Measurements from ENCODE around the genes ZRANB3 and KYNU.

DNA sequence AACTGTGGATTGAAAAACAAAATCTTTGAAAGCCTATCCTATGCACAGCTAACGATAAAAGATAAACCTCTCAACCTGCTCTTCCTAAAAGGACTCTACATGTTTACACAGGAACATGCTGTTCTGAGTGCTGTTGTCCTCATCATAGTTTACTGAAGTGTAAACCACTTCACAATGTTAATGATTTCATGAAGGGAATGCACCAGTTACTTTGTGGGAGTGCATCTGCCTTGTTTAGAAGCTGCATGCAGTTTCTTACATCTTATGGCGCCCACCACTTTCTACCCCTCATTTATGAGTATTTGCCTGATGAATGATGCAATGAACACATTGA is 1.3 kb downstream of the ACMSD start:
- PRO-cap: no peak

DNA sequence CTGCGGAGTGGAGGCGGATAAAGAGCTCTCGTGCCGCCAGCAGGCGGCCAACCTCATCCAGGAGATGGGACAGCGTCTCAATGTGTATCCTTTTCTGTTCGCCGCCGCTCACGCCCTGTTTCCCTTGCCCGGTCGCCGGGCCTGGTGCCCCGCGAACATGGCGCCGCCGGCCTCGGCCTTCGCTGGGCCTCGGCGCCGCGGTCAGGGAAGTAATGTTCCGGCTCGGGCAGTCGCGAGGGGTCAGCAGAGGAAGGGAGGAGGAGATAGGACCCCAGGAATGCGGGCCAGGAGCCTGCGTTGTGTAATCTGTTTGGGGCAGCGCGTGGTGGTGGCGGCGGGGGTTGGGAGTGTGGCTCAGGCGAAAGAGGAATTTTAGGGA is 296 bp downstream of the CCNT2 start:
- PRO-cap: no peak

GRCh38 chr2:134934023-134935012 is 15.7 kb downstream of the CCNT2 start:
- PRO-cap: no peak

GRCh38 chr2:135530367-135531337 is at the start of gene ZRANB3:
Gene ZRANB3 (minus strand): TSS chr2:135531218.
- PRO-cap: unidirectional peak, minus-strand start at chr2:135530568; unidirectional peak, minus-strand start at chr2:135530585; unidirectional peak, minus-strand start at chr2:135530702

DNA sequence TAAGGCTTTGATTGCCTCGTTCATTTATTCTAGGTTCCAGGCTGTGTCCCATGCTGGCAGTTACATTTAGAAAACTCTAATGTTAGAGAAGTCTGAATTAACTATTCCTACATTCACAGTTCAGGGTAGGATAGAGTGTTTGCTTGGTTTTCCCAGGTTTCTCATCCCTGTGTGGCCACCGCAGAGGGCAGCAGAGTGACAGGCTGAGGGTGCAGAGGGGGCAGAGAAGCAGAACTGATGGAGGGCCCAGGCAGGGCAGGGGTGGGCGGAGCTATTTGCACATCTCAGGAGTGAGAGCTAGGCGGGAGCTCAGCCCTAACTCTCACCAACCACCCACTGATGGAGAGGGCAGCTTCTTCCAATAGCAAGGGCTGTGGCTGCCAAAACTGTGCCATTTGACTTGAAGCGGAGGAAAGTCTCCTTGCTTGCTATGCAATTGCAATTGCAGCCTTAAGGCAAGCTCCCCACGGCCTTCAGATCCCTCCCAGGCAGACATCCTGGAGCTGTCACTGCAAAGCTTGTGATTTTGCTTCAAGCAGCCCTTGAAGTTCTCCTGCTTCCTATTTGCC is 11.9 kb upstream of the DARS1 start:
- PRO-cap: no peak

- PRO-cap: no peak
Observed at GRCh38 chr2:136214741-136215006, 96.7 kb upstream of the CXCR4 start.

DNA sequence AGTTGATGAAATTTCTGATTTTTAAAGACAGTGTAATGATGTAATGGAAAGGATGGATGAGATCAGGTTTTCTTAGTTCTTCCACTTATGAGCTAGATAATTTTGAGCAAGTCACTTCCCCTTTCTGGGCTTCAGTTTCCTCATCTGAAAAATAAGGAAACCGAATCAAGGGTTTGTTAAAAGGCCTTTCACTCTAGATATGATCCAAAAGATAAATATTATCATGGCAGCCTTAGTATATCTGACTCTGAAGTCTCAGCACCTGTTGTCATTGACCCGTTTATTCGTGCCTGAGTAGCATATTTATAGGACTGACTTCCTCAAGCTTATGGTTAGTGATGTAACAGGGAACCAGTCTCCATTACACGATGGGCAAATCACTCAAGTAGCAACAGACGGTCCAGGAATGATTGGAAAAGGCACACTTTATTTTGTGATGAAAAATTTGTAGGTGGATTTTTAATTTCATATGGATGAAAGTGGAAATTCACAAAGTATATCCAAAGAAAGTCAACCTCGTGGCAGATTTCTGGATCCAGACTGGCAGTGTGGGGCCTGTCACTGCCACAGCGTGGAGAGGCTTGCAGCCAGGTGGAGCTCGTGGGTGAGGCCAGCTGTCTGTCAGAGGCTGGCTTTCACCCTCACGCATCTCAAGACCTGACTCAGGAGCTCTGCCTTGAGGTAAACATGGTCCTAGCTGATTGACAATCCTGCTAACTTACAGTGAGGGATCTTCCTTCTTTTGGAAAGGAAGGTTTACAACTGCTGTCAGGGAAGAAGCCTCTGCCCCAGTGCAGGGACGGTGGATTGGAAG is 137.9 kb upstream of the CXCR4 start:
- PRO-cap: no peak

- PRO-cap: no peak
Observed at GRCh38 chr2:137975271-137975849, 11.1 kb downstream of the HNMT start.

DNA sequence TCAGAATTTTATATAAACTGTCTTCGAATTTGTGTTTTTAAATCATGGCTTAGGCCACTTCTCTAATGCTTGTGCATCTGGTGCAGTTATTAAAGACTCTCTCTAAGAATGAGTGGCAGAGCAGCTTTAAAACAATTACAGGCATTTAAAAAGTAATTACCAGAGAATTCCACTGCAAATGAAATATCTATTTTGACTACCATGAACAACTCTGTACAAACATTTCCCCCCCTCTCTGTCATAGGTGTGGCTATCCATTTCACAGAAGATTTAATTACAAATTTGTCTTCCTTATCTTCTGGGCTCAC is 1036.5 kb upstream of the NXPH2 start:
- PRO-cap: no peak

DNA sequence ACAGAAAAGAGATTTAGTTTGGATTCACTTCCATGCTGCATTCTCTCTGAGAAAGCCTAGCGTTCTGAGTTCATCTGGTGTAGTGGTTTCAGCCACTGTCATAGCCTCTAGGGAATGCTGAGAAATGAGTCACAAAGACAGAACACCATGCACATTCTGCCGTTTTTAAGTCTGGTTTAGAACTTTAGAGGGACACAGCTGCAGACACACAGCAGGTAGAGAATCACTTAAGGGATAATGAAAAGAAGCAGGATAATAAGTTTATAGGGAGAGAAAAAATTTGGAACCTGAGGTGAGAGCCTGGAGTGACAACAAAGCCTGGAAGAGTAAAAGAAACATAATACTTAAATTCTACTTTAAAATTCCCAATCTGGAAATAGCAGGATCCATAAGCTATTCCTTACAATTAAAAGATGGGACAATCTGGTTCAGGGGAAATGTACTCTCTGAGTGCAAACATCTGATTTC is 93.6 kb downstream of the LRP1B start:
- PRO-cap: no peak

DNA sequence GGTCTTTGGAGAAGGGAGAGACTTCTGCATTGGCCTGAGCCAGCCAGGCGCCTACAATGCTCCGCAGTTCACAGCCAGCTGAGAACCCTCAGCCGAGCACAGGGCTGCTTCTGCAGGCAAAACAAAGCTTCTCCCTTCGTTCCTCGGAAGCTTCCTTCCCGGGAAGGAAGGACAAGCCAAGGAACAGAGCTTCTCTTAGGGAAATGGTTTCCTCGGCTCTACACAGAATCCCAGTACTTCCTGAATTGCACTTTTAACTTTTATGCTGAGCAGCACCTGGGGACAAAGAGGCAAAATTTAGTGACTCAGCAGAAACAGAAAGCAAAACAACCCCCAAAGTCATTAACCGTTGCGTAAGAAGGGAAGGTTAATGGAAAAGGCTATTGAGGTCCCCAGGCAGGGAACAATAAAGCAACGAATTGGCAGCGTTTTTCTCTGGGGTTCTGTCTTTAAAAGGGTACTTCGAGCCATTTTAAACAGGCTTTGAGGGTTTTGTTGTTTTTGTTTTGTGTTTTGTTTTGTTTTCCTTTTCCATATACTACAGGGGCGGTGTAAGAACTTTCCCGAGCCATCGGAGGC is 524 bp upstream of the LRP1B start:
- PRO-cap: bidirectional peak, plus-strand start at position 66 of the sequence, minus-strand start outside the sequence

DNA sequence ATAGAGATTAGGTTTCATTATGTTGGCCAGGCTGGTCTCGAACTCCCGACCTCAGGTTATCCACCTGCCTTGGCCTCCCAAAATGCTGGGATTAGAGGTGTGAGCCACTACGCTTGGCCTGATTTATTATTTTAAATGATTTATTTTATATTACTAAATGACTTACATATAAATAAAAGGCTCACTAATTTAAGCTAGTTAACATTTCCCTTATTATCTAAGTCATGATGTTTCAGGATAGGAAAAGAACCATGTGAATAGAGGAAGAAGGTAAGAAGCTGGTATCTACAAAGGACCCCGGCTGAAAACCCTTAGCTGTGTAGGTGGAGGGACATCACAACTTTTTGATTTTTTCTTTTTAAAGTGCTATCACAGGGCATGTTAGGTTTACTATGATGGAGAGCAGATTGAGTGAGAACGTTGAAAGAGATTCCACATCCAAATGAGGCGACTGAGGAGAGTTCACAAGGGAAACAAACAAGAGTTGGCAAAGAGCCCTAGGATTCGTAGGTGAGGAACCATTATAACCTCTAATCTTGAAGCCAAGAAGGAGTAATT is 197.5 kb upstream of the LRP1B start:
- PRO-cap: no peak

DNA sequence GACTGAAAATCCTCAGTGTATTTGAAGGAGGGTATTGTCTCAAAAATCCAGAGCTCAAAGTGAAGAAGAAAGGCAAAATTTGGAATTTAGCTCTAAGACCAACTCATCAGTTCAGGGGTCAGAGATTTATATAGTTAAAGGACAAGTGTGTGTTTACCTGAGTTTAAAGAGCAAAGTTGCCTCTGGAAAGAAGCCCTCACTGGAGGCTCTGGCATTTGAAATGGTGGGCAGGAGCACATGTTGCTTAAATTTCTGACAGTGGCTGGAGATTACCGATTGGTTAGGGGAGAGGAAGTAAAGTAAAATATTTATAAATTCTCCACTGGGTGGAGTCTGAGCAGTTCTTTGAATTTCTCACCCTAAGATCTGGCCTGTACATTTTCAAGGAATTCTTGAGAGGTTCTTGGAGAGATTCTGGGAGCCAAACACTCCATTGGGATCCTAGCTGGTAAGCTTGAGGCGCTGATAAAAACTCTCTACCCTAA is at the start of gene KYNU:
Gene KYNU (plus strand): TSS at position 376 of the 485 bp plus-strand sequence.
- PRO-cap: no peak

DNA sequence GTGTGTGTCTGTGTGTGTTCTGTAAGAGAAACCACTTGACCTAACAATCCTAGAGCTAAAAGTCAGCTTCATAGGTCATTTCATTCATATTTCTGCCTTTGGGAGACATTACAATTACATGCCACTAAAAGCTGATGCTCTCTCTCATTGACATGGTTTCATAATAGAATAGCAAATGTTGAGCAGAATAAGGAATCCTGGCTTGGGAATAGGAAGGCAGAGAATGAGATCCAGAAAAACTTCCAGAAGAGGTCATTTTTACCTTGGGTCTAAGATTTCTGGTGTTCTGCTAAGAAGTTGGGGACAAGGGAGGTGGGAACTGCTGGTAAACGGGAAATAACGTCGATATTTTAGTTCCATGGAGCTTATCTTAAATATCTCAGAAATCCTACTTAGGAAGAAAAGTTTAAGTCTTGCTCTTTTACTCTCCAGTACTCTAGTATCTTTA is 96.5 kb upstream of the ARHGAP15 start:
- PRO-cap: no peak

DNA sequence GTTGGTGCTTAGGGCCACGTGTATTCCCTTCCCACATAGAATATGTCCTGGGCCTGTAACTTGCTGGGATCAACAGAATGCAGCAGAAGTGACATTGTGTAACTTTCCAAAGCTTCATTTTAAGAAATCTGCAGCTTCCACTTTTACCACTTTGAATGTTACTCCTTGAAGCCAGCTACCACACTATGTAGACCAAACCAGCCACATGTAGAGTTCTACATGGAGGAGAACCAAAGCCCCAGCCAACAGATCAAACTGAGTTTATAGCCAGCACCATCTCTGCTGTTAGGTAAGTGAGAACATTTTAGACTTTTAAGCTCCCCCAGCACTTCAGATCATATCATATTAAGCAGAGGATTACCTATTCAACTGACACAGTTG is 58.4 kb upstream of the ARHGAP15 start:
- PRO-cap: no peak

DNA sequence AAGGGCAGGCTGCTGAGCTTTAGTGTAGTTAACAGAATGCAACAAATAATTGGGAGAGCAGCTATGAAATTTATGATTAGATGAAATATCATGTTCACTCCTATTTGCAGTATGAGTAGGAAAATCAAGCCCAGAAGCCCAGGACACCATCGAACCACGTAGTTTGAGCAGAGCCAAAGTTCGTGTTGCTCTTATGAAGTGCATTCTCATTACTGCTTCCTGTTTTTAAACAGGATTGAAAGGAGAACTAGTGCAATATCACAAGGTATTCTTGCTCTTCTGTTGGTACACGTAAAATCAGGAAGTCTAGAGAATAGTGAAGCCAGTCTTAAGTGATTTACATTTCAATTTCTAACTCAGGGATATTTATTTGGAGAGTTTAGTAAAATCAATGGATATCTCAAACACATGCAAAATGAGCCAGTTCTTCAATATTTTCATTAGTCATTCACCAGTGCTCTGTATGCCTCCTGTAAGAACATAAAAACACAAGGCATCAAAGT is 21.1 kb downstream of the ARHGAP15 start:
- PRO-cap: unidirectional peak, minus-strand start at position 221 of the sequence

DNA sequence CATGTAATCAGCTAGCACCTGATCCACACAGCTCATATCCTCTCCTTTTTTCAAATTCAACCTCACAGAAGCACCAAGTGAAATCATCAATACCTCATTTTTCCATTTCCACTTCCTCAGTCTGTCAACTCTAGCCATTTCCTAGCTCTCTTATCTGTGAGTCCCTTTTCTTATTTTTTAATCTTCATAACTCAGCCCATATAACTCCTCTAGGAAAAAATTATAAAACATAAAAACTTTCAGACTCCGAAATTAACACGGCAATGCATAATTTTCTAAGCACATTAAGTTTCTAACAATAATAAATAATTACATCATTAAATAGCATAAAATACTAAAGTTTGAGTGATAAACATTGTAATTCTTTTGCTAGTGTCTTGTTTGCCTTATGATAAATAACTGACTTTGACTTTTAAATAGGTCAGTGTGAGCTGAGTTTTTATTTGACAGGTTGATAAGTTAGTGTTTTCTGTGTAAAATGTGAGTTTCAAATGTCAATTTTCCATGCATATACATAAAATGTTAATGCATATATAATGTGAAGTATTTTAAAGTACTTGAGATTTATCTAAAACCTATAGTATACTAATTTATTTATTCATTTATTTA is 215.0 kb downstream of the GTDC1 start:
- PRO-cap: no peak

- PRO-cap: no peak
Observed at GRCh38 chr2:144350075-144350911, 18.0 kb upstream of the GTDC1 start.

GRCh38 chr2:144389096-144390209 is 57.1 kb upstream of the GTDC1 start:
- PRO-cap: no peak

DNA sequence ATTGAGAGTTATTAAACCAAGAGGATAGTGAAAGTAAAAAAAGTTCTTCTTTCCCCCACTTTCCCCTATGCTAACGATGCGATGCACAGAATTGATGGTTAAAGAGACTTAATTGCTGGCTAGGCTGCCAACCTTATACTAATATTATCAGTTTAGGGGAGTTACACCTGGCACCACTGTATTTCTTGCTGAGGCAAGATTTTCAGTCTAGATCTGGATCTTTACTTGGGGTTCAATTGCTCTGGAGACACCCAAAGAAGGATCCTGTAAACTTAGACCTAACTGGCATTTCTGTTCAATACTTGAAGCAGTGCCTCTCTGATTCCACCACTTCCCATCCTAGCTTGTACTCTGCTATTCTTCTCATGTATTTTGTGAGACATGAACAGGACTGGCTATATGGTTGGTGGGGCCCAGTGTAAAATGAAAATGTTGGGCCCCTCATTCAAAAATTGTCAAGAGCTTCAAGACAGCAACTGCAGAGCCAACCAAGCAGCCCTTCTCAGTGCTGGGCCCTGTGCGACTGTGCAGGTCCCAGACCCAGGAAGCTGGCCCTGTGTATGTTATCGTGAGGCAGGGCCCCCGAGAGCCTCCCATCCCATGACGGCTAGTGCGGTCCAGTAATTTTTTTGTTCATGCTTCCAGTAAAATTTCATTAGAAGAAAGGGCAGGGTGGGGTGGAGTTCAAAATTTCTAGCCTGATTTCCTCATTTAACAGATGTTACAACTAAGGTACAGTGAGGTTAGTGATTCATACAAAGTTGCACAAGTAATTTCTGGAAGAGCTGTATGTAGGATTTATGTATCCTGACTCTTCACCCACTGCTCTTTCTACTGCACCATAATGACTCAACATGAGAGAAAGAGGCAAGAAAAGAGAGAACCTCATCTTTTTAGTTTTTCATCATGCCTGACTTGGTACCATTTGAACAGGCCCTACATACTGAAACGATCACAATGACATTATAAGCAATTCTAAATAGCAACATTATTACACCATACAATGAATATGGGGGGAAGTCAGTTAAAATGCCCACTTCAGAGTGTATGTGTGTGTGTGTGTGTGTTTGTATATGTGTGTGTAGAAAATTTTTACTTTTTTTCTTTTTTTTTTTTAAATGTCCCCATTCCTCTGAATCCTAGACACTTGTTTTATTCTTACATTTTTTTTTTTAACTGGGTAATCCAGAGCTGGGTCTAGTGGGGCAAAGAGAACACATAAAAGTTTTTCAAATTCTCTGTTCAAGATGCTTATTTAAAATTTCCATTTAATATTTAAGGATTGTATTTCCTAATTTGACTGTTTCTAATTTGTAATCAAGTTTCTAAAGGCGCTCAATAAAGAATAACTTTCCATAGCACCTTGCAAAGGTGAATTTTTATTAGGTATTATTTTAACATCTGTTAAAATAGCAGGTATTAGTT is 82.1 kb upstream of the GTDC1 start:
- PRO-cap: no peak

Data from bile duct (tissue), 1 donor.